Measurements from ENCODE around the genes NEK6 and HSPA5.

DNA sequence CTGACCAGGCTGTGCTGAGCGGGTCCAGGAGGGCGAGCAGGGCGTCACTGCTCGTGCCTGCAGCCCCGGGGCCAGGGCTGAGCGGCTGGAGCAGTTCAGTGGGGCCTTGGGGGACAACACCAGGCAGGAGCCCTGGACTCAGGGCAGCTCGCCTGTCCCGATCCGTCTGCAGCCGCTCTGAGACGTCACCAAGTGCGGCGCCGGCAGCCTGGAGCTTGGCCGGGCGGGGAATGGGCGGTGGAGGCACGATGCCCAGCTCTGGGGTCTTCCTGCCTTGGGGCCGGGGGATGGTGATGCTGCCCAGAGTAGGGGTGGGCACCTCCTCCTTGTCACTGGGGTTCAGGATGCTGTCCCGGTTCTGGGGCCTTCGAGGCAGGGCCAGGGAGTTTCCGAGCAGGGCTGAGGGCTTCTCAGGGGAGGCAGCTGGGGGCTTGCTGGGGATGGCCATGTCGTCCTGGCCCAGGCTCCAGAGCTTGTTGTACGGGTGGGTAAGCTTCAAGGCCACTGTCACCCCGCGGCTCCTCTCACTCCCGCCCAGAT, 26.2 kb downstream of the CRB2 start:
- PRO-cap, result no peak

- PRO-cap, result no peak
These were observed 139.3 kb downstream of the CRB2 start for GRCh38 chr9:123495069-123495843.

DNA sequence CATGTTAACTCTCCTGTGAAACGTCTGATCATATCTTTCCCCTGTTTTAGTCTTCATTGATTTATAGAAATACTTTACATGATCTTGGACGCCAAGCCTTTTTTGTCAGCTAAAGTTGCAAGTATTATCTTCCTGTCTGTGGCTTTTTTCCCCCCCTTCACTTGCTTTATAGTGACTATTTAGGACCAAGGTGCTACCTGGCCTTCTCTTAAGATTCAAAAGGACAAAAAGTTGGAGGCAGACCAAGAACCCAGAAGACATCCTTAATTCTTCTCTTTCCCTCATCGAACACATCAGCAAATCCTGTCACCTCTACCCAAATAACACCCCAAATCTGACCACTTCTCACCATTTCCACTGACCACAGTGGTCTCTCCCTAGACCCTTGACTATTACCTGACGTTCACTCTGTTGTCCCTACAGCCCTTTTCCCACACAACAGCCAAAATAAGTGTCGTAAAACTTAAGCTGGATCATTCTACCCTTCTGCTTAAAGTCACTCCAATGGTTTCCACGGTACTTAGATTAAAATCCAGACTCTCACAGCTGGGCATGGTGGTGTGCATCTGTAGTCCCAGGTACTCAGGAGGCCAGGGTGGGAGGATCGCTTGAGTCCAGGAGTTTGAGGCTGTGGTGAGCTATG, 178.9 kb downstream of the CRB2 start:
- PRO-cap, result no peak

GRCh38 chr9:124010884-124011300, 676 bp upstream of the LHX2 start:
- PRO-cap, result no peak

GRCh38 chr9:124257736-124258689, at the start of gene NEK6:
NEK6 (plus strand) TSS chr9:124257949.
- PRO-cap, result unidirectional peak, plus-strand start at chr9:124257951; unidirectional peak, plus-strand start at chr9:124258565

DNA sequence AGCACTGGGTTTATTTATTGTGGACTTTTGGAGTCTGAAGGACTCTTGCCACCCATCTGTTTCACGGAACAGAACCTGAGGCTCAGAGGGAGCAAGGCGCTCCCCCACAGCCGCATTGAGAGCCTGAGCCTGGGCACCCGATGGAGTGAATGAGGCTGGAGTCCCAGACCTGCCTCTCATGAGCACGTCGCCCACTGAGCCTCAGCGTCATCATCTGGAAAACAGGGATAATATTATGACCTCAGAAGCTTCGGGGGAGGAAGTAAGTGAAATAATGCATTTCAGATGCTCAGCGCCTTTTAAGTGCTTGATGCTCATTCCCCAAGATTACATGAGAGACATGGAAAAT, 5.5 kb downstream of the NEK6 start:
- PRO-cap, result no peak

DNA sequence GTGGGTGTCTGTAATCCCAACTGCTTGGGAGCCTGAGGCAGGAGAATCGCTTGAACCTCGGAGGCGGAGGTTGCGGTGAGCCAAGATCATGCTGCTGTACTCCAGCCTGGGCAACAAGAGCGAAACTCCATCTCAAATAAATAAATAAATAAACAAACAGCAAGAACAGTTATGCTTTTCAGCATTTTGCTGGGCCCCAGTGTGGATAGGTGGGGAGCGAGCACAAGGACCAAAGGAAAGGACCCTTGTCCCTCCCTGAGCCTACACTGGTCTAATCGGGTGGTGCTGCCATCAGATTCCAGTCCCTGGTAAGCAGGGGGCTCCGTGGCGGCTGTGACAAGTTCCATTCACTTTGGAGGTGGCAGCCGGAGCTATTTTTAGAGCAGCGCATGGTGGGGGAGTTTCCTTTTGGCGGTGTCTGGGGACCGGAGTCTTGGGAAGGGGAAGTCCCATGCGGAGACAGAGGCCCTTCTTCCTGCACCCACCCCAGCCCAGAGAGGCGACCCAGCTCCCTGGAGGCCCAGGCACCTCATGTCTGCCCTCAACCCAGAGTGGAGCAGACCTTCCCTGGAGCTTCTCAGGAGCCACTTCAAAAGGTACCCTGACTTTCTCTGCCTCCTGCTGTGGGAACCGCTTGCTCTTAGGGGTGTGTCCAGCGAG, 33.9 kb downstream of the NEK6 start:
- PRO-cap, result no peak

GRCh38 chr9:124363328-124363743, 51.9 kb downstream of the PSMB7 start:
- PRO-cap, result no peak

- PRO-cap, result no peak
These were observed 77.5 kb downstream of the NR6A1 start for GRCh38 chr9:124693507-124694062.

GRCh38 chr9:124800463-124801019, 23.6 kb downstream of the OLFML2A start:
- PRO-cap, result no peak

- PRO-cap, result no peak
These were observed 13.0 kb downstream of the ARPC5L start for GRCh38 chr9:124874768-124875446.

DNA sequence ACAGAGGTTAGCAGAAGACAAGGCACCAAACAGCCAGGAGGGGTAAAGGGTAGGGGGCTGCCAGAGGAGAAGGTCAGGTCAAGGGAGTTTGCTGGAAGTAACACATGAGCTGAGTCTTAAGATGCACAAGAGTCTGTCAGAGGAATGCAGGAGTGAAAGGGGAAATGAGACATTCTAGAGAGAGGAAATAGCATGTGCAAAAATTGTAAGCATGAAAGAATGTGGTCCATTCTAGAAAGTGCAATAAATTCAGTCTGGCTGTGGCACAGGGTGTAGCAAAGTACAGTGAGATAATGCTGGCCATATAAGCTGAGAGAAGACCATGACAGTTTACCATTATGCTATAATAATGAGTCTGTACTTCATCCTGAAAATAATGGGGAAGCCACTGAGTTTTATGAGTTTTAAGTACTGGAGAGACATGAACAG, 6.6 kb downstream of the GOLGA1 start:
- PRO-cap, result no peak

GRCh38 chr9:125240145-125241439, at the start of gene HSPA5:
HSPA5 (minus strand) TSS chr9:125241343.
- PRO-cap, result bidirectional peak, plus-strand start at chr9:125241673, minus-strand start at chr9:125241343

DNA sequence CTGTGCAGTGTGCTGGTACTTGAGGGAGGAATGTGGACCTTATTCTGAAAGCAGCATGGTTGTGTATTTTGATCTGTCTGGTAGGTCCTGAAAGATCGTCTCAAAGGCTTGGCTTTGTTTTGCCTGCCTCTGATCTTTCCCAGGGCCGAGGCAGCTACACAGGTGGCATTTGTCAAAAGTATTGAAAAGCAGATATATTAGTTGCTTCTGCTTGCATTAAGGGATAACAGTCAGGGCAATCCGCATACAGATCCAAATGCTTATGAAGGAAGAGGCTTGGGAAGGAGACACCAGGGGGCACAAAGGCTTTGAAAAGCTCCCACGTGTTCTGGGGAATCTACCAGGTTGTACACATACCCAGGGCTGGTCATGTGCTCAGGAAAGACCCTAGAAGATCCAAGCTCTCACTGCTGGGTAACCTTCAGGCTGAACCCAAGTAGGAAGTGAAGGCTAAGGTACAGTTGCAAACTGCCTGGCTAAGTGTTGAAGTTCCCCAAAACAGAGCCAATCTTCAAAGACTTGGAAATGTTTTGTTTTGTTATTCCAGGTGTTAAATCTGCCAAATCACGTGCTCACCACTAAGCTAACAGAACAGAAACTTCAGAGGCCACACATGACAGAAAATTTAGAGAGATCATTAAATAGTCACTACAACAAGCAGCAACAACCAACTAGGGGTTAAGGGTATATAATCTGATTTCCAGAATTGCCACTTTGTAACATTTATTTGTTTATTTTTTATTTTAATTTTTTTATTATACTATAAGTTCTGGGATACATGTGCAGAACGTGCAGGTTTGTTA, 54.0 kb downstream of the GAPVD1 start:
- PRO-cap, result no peak

GRCh38 chr9:125428378-125428616, 166.7 kb downstream of the GAPVD1 start:
- PRO-cap, result no peak

DNA sequence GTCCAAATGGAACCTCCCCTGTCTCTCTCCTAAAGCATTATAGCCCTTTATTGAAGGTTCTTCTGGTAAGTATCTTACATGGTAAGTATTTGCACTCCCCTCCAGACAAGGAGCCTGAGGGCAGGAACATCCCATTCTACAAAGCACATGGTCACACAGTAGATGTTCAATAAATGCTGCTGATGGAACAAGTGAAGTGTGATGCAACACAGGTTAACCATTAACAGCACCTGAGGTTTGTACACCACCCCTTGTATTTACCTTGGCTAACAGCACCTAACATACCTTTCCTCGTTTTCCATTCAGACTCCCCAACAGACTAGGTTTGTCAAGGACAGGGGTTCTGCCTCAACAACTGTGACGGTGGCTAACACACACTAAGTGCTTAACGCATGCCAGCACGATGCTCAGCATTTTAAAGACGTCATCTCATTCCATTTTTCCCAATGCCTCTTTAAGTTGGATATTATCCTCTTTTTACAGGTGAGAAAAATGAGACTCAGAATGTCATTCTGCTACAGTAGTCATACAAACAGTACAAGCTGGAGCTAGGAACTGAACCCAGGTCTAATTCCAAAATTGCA, 213.6 kb downstream of the MAPKAP1 start:
- PRO-cap, result no peak

DNA sequence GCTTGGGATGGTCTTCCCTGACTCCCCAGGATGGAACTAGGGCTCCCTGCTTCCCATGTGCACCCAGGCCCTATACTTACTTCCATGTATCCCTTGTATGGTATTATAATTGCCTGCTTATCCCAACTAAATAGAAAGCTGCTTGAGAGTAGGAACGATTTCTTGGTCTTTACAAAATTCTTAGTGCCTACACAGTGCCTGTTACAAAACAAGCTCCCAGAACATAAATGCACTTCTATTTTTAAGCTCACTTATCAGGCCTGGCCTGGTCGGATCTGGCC, 172.2 kb downstream of the MAPKAP1 start:
- PRO-cap, result no peak

DNA sequence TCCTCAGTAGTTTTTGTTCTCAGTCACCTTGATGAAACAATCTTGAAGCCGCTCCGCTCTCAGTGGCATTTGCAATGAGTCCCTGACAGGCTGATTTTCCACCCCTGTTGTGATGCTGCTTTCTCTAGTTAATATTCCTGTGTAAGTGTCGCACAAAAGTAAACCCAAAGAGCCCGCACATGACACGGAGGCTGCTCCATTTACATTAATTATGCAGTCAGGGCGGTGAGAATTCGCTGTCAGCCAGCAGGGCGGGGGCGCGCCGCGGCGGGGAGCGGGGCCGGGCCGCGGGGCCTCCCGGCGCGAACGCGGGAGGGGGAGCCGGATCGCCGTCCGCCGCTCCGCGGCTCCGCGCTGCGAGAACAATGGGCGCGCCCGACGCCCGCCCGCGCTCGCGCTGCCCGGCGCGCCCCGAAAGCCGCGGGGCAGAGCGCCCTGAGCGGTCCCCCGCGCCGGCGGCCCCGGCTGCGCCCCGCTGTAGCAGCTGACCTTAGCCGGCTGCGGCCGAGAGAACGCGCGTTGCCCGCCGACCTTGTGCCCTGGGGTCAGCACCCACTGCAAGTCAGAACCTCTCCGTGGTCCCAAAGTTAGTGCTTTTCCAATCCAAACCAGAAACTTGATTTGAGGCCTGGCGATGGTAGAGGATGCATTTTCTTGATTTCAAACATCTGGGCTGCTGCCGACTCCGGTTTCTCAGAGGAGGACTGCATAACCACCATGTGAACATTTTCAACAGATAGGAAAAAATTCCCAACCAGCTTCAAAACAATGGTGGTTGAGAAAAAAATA, 142.5 kb downstream of the PBX3 start:
- PRO-cap, result no peak

DNA sequence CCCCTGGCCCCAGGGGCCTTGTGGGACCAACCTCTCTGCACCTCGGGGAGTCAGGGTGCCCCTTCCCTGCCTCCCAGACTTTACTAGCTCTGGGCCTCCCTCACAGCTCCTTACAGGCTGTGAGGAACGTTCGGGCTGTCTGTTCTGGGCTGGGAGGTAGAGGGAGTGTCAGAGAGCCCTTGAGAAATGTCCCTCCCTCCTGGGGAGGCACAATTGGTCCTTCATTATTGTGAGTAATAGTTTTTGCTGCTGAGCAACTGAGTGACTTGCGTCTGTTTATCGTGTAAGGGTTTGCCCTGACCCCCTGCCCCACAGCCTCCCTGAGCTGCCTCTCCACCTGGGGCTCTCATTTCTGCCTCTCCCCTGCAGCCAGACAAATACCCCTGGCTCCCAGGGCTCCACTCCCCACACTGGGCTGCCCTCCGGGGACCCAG, 175.0 kb upstream of the MVB12B start:
- PRO-cap, result no peak

- PRO-cap, result no peak
These were observed 51.2 kb upstream of the MVB12B start for GRCh38 chr9:126275279-126276066.

Measured in mesenteric fat pad (tissue), 1 donor.